ENCODE results near the gene HDAC11.

DNA sequence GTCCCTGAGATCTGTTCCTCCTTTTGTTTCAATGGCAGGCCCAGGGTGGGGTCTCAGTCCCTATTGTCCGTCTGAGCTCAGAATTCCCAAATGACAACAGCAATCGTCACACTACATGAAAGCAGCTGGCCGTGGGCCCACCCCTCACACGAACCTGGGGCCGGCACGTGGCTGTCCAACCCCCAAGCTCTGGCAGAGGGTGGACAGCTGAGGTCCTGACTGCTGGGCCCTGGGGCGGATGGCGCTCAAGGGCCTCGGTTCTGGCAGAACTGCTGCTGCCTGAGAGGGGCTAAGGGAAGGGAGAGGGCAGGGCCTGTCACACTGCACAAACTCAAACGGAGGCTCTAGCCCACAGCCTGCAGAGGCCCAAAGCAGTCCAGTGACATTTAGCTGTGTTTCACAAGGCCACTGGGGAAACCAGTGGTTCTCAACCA lies 65.2 kb upstream of the RPL32 start:
- RRBS, 2 experiments, result no CpG with 5 or more reads among the region's 10 CpGs

DNA sequence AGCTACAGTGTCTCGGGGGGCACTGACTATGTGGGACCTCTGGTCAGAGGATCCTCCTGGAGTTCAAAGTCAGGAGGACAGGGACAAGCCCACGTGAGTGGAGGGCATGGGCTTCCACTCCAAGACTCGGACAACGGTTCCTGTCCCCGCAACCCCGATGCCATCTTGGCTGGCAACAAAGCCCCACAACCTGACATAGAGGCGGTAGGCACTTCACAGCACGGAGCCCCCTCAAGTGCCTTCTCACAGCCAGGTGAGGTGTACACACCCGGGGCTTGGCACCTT lies 70.3 kb upstream of the RPL32 start:
- RRBS, 2 experiments, result no CpG with 5 or more reads among the region's 9 CpGs

DNA sequence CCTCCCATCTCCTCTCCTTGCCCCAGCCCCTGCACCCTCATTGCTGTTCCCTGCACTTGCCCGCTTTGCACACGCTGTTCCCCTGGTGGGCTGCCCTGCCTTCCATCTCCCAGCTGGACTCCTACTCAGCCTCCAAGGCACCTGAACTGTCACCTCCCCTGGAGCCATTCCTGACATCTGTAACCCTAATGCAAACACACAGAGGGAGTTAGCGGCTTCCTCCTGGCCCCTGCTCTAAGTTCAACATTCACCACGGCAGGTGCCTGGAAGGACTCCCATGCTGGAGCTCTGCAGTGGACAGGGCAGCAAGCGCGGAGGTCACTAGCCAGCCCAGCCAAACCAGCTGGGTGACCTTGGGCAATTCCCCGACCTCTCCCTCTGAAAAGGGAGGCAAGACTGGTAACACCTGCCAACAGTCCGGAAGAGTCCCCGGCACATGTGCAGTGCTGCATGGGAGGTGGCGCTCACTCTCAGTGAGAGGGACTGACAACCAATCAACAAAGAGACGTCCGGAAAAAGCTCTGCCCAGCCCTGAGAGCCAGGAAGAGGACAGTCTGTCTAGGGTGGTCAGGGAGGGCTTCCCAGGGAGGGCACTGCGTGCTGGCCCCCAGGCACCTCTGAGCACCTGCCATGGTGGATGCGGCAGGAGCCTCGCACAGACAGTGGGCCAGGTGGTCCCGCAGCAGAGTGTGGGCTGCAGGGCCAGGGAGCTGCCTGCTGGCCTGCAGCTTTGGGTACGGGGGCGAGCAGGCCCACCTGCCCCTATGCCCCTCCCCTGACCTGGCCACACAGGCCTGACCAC lies 39.0 kb upstream of the IQSEC1 start:
- RRBS, 2 experiments, result 39 to 49% methylated on average over 4 of the region's 18 CpGs

DNA sequence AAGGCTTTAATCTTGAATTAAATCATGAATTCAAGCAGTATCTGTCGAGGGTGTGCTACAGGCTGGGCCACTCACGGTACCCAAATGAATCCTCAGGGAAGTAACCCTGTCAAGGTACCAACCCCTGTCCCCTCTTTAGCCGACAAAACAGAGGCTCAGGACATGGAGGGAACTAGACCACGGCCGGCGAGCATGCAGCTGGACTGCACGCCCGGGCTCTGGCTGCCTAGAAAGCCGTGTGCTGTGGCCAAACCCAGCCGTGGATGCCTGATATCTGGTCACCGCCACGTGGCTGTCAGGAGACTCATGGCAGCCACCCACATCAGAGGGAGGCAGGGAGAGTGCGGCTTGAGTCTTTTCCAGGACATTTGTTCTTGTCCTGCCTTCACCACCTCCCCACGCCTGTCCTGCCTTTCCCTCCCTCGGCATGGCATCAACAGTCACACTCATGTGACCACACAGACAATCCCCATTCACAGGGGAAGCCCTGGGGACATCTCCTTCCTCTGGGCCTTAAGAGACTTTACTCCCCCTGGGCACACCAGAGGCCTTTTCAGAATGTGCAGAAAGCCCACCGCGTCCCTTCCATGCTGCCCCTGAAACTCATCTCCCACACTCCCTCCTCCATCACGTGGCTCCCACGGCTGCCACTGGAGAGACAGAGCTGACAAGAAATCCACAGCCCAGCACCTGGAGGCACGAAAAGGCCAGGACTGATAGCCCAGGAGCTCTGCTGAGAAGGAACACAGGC lies 71.0 kb upstream of the IQSEC1 start:
- RRBS, 2 experiments, result no CpG with 5 or more reads among the region's 20 CpGs

DNA sequence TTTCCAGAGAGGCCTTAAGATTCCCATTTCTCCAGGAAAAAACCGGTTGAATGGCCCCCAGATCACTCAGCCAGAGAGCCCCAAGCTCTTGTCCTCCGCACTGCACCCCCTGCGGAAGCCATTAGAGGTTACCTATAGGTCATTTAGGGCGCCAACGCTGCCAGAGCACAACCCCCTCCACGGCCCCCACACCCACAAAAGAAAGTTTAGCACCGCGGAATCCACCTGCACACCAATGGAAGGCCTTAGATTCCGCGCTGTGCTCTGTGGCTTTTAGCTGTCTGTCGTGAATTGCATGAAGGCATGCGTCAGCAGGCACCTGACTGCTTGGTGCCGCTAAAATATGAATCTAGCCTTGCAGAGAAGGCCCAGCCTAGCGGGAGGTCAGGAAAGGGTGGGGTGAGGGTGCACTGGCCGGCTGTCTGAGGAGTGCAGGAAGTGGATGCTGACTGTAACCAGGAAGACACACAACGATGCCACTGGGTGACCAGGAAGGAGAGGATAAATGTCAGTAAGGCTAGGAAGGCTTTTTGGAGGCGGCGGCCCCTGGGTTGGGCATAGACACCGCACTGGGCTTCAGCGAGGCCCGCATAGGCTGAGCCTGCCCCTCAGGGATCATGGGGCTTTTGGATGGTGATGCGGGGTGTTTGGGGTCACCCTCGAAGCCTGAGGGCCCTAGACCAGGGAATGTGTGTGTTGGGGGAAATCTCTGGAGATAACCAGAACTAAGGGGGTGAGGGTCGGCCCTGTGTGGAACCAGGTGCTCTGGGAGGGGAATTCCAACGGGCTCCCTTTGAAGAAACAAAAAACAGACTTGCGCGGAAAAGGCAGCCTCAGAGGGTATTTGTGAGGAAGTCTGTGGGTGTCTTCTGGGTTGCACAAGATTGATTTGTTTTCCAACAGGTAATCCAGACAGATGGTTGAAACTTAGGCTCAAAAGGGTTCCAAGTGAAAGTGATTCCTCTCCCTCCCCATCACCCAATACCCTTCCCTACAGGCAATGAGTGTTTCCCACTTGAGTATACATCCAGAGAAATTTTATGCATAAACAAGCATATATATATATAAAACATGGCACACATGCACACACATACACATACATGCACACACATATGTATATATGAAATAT lies 1.1 kb upstream of the NUP210 start:
- RRBS, 2 experiments, result 48 to 60% methylated on average over 1 of the region's 27 CpGs

GRCh38 chr3:13465207-13465550 lies 14.9 kb upstream of the HDAC11 start:
- RRBS, 2 experiments, result no CpG with 5 or more reads among the region's 3 CpGs

GRCh38 chr3:13479599-13480529 lies at the start of gene HDAC11:
HDAC11 (plus strand) TSS chr3:13480306.
- RRBS, 2 experiments, result 1 to 6% methylated on average over 45 to 55 of the region's 89 CpGs

GRCh38 chr3:13621651-13622210 lies 72.8 kb downstream of the FBLN2 start:
- RRBS, 2 experiments, result 42 to 60% methylated on average over 6 of the region's 23 CpGs

DNA sequence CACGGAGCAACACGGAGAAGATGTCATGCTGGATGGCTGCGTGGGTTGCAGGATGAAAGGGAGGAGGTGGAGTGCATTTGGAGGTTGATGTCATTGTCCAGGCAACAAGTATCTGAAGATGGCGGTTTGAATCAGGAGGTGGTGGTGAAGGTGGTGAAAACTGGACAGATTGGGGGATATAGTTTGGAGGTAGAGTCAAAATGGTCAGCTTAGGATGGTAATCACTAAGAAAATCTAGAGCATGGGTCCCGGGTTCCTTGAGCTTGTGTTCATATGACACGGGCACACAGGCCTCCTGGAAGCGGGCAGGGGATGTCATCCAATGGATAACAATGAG lies 13.1 kb downstream of the WNT7A start:
- RRBS, 2 experiments, result no CpG with 5 or more reads among the region's 7 CpGs

DNA sequence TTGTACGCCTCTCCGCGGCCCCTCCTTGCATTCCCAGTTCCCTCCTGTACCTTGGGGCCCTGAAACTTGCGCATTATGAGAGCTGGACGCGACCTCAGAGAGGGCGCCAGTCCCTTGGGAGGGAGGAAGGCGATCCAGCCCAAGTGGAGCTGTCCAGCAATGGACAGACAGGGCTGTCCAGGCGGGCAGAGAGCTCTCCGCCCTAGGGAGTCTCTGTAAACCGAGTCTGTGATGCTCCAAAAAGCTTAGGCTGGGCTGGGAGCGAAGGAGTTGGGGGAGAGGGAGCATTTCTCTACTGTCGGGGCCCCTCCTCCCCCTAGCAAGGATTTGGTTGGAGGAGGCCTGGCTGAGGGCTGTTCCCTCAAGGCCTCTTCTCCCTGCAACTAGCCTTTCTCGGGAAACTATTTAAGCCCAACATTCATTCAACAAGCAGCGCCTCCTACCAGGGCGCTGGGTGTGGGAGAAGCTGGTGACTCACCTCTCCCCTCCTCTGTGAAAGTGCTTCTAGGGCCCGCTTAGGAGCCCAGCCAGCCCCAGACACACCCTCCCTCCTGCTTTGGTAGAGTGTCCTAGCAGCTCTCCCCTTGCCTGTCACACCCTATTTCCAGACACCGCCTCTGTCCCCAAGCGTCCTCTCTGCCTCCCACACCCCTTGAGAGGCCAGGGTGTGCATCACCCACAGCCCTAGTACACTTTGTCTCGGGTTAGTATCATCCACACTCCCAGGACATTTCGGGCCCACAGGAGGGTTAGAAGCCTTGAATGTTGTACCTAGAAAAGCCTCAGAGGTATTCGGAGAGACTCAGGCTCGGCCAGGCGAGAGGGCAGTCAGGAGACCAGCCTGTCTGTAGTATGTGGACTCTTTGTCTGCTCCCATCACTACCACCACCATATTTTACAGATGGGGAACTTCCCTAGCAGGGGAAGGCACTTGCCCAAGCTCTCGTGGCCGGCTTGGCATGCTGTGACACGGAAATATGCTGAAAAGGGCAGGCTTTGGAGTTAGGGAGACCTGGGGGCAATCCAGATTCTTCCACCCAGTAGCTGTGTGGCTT lies 958 bp downstream of the TMEM43 start:
- RRBS, 2 experiments, result no CpG with 5 or more reads among the region's 27 CpGs

GRCh38 chr3:14133052-14133617 lies 8.3 kb downstream of the TMEM43 start:
- RRBS, 2 experiments, result 94% methylated on average over 2 of the region's 9 CpGs; no CpG with 5 or more reads in 1 of the 2 experiments

- RRBS, 2 experiments, result no CpG with 5 or more reads among the region's 9 CpGs
Measured at GRCh38 chr3:14145230-14145596, 20.4 kb downstream of the TMEM43 start.

- RRBS, 2 experiments, result no CpG with 5 or more reads among the region's 28 CpGs
Measured at GRCh38 chr3:14147272-14148504, 22.8 kb downstream of the TMEM43 start.

GRCh38 chr3:14178994-14179720 lies 540 bp downstream of the LSM3 start:
- RRBS, 2 experiments, result no CpG with 5 or more reads among the region's 8 CpGs

- RRBS, 2 experiments, result no CpG with 5 or more reads among the region's 10 CpGs
Measured at GRCh38 chr3:14252683-14253342, 74.2 kb downstream of the LSM3 start.

DNA sequence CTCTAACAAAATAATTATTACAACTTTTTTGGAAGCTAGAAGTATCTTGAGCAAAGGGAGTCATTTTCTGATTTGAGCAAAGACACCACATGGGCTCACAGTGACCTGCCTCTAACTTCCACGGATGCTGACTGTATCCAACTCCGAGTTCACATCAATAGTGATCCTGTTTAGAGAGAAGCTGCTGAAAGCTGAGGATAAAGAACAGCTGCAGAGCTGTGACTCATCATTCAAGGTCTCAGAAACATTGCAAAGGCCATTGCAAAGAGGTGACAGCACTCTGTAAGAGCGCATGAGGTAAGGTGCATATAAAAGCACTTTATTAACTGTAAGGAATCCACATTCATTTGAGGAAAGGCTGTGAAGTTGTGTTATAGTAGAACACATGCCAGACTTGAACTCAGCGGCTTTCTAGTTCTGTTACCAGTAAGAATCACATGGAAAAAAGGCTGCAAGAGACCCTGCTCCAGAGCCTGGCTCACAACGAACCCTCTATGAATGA lies 111.0 kb downstream of the LSM3 start:
- RRBS, 2 experiments, result no CpG with 5 or more reads among the region's 5 CpGs

DNA sequence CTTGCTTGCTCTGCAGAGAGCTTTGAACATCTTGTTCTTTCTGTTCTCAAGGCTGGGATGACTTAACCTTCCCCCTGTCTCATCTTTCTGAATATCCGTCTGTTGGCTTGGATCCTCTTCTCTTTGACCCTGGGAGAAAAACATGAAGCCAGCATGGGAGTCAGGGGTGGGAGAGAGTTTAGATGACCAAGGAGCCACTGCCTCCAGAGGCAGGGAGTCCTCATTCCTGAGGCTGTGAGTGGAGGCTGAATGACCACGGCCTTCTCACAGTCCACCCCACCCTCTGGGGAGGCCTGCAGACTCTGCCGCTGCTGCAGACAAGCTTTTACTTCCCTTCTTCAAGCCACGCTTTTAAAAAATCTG lies 111.7 kb upstream of the SLC6A6 start:
- RRBS, 2 experiments, result no CpG with 5 or more reads among the region's 4 CpGs

DNA sequence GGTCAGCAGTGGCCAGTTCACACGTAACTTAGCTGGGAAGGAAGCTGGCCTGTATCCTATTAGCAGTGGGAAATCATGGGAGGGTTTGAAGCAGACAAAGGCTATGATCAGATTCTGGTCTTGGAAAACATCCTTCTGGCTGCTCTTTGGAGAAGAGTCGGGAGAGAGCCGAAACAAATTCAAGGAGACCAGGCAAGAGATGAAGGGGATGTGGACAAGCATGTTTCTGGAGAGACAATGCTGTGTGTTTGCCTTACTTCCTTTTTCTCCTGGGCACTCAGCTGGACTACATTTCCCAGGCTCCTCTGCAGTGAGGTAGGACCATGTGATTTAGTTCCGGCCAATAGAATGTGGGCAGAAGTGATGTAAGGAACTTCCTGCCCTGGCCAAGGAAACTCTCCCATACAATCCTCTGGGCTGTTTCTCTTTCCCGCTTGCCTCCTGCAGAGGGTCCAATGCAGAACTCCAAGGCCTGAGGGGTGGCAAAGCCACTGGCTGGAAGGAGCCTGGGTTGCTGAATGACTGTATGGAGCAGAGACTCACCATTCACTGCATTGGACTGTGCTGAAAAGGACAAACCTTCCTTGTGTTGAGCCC lies 82.8 kb upstream of the SLC6A6 start:
- RRBS, 2 experiments, result no CpG with 5 or more reads among the region's 5 CpGs

- RRBS, 2 experiments, result no CpG with 5 or more reads among the region's 7 CpGs
Measured at GRCh38 chr3:14336045-14336715, 66.2 kb upstream of the SLC6A6 start.

- RRBS, 2 experiments, result no CpG with 5 or more reads among the region's 16 CpGs
Measured at GRCh38 chr3:14424634-14425130, 22.3 kb downstream of the SLC6A6 start.